ENCODE data around the genes TEN1 and QRICH2.

GRCh38 chr17:75978890-75979712 lies at the start of gene TEN1:
TEN1 (plus strand) TSS chr17:75979240.
- RRBS: under 1% methylated on average over 33 of the region's 76 CpGs

DNA sequence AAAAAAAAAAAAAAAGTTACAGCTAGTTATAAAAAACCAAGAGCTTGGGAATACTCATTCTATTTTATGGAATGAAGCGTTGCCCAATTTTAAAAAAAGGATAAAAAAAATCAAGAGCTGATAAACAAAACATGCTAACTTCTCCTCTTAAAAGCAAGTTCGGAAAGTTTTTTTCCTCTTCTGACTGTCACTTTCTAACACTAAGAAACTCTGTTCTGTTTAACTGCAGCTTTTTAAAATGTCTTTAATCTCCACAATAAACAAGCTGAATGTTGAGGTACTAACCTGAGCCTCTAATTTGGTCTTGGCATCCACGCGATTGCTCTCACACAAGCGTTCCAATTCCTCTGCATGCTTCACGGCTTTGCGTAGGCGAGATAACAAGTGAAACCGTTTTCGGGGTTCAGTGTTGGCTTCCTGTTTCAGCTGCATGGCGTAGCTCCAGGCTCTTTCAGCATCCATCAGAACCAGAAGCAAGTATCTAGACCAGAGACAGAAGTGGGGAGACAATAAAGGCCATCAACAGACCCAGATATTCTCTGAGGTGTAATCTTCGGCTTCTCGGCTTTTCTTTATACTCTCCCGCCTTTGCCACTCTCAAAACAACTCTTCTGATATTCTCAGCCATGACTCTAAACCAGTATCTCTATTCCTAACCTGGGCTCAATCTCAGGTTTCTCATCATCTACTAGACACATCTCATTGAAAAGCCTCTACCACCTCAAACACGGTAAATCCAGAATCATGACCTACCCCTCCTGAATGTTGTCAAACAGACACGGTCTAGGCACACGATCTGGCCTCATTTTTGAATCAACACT lies 8.4 kb downstream of the SRP68 start:
- RRBS: no CpG with 5 or more reads among the region's 17 CpGs

GRCh38 chr17:76156371-76156643 lies 15.3 kb upstream of the FOXJ1 start:
- RRBS: no CpG with 5 or more reads among the region's 7 CpGs

- RRBS: no CpG with 5 or more reads among the region's 15 CpGs
Observed at GRCh38 chr17:76264348-76265028, 660 bp upstream of the UBALD2 start.

DNA sequence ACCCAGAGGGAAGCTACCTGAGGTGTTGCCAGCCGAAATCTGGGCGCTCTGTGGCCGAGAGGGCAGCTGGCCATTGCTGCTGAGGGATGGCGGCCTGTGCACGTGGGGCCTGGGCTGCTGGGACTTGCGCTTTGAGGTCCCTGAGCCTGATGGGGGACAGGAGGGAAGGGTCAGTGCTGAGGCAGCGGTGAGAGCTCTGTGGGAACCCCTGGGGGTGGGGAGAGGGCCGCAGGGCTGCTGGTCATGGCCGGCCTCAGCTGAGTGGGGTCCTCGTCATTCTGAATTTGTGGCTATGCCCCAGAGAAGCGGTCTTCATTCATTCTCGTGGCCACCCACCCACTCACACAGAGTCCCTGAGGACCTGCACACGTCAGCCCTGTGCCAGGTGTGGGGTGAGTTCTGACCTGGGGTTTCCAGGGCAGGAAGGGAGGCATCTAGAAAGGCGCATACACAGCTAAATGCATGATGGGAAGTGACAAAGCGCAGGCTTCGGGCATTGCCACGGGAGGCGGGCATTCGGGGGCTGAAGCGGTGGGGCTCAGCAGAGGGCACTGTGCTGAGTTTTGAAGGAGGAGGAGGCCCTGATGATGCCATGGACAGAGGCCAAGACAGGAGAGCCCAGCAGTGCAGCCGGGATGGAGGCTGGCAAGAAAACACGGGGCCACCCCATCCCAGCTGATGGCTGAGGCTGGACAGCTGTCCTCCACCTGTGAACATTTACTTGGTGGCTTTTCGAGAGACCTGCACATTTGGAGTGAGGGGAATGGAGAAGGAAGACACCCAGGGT lies 10.8 kb downstream of the UBALD2 start:
- RRBS: no CpG with 5 or more reads among the region's 23 CpGs

GRCh38 chr17:76306208-76306686 lies 1.8 kb downstream of the QRICH2 start:
- RRBS: no CpG with 5 or more reads among the region's 10 CpGs

- RRBS: 100% methylated on average over 5 of the region's 17 CpGs
Observed at GRCh38 chr17:76308200-76308365, at the start of gene QRICH2. QRICH2 (minus strand) TSS chr17:76308276.

GRCh38 chr17:76345291-76345943 lies 8.3 kb downstream of the PRPSAP1 start:
- RRBS: no CpG with 5 or more reads among the region's 15 CpGs

- RRBS: no CpG with 5 or more reads among the region's 3 CpGs
Observed at GRCh38 chr17:76351764-76352095, 2.0 kb downstream of the PRPSAP1 start.

GRCh38 chr17:76372110-76372571 lies 12.3 kb upstream of the SPHK1 start:
- RRBS: no CpG with 5 or more reads among the region's 7 CpGs

GRCh38 chr17:76399431-76400244 lies 15.2 kb downstream of the SPHK1 start:
- RRBS: no CpG with 5 or more reads among the region's 23 CpGs

- RRBS: no CpG with 5 or more reads among the region's 22 CpGs
Observed at GRCh38 chr17:76543625-76544395, 4.0 kb downstream of the PRCD start.

- RRBS: no CpG with 5 or more reads among the region's 9 CpGs
Observed at GRCh38 chr17:76575489-76575848, 10.2 kb downstream of the ST6GALNAC2 start.

GRCh38 chr17:76685882-76686276 lies 24.9 kb downstream of the MXRA7 start:
- RRBS: no CpG with 5 or more reads among the region's 7 CpGs

- RRBS: no CpG with 5 or more reads among the region's 22 CpGs
Observed at GRCh38 chr17:76697267-76698222, 13.2 kb downstream of the MXRA7 start.

GRCh38 chr17:76725841-76726187 lies 592 bp downstream of the JMJD6 start:
- RRBS: no CpG with 5 or more reads among the region's 22 CpGs

DNA sequence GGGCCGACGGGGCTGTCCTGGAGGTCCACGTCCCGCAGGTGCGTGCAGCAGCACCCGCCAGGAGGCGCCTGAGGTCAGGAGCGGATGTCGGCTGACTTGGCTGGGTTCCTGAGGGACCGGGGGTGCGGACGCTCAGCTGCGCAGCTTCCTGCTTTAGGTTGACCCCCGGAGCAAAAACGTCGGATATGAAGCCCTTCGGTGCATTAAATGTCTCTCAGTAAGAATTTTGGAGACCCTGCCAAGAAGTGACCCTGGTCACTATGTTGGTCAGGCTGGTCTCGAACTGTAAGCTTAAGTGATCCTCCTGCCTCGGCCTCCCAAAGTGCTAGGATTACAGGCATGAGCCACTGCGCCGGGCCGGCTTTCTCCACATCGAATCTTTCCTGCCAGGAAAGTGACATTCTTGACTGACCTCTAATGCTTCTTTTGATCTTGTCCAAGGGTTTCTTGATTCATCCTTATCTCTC lies 535 bp downstream of the METTL23 start:
- RRBS: under 1% methylated on average over 5 of the region's 23 CpGs

- RRBS: no CpG with 5 or more reads among the region's 3 CpGs
Observed at GRCh38 chr17:76756860-76757327, 19.0 kb downstream of the MFSD11 start.

DNA sequence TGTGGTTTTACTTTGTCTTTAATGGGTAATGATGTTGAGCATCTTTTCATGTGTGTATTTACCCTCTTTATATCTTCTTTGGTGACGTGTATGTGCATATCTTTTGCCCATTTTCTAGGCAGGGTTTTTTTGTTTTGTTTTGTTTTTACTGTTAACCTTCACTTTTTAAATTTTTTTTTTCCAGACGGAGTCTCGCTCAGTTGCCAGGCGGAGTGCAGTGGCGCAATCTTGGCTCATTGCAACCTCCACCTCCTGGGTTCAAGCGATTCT lies 35.5 kb downstream of the MFSD11 start:
- RRBS: no CpG with 5 or more reads among the region's 6 CpGs

GRCh38 chr17:76900220-76900915 lies 32.2 kb downstream of the MGAT5B start:
- RRBS: no CpG with 5 or more reads among the region's 11 CpGs

Measured in skeletal muscle cell (primary cell).